Kidney epithelial cell (primary cell): Measurements from ENCODE around the gene MDN1.

DNA sequence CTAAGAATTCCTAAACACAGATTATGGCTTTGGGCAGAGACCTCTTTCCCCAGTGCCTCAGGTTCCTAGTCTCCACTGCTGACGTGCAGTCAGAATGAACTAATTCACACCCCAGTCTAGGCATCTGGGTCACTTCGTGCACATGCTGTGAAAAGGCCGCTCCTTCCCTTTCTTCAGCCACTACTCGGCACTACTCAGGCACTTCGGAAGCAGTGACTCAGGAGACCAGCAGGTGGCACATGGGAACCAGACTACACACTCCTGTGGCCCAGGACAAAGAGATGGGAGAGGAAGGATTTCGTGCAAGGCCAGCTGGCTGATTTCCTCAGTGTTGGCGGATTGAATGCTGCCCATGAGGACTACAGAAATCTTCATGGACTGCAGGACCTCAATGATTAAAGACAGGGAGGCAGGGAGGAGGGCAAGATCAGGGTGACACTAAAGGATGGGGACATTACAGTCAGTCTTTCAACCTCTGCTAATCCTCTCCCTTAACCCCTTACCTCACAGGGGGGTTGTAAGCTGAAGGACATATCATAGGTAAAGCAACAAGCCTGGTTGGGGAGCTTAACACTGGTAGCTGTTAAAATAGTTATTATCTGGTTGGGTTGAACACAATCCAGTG, 117.8 kb upstream of the SPACA1 start:
- RAMPAGE, long total RNA: no peak
- RRBS: no CpG with 5 or more reads among the region's 7 CpGs

GRCh38 chr6:88120376-88120792, 45.8 kb downstream of the CNR1 start:
- RAMPAGE, long total RNA: no peak
- RRBS: no CpG with 5 or more reads among the region's 4 CpGs

GRCh38 chr6:88612528-88613111, 350.8 kb downstream of the RNGTT start:
- RAMPAGE, long total RNA: no peak
- RRBS: no CpG with 5 or more reads among the region's 8 CpGs

DNA sequence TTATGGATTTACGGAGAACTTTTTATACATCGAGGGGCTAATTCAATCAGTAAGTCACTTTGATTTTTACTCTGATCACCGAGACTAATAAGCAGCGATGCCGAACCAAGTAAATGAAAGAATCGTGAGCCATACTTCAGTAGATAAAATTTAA, 647 bp upstream of the PNRC1 start:
- RAMPAGE, long total RNA: no peak
- RRBS: no CpG with 5 or more reads among the region's 6 CpGs

- RAMPAGE, long total RNA: no peak
- RRBS: no CpG with 5 or more reads among the region's 4 CpGs
These were observed 13.3 kb downstream of the PM20D2 start for GRCh38 chr6:89158994-89159672.

- RAMPAGE, long total RNA: no peak
- RRBS: no CpG with 5 or more reads among the region's 12 CpGs
These were observed 13.0 kb downstream of the GABRR1 start for GRCh38 chr6:89204052-89204641.

DNA sequence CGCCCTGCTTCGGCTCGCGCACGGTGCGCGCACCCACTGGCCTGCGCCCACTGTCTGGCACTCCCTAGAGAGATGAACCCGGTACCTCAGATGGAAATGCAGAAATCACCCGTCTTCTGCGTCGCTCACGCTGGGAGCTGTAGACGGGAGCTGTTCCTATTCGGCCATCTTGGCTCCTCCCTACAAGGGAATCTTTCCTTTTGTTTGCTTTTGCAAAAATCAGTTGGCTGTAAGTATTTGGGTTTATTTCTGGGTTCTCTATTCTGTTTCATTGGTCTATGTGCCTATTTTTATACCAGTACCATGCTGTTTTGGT, 13.9 kb upstream of the GABRR1 start:
- RAMPAGE, long total RNA: no peak
- RRBS: no CpG with 5 or more reads among the region's 15 CpGs

DNA sequence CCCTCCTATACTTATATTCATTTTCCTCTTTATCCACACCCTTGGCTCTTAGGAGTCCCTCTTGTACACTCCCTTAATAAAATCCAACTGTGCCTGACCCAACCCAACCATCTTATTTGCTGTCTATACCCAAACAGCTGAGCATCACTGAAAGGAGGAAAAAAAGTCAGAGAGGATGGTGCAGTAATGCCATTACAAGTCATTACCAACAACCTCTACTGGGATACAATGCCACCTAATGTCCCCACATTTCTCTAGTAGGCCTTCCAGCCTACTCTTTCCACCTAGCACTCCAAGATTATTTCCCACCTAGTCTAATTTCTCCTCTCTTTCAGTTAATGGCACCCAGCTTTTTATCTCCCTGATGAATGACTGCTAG, 8.1 kb downstream of the UBE2J1 start:
- RAMPAGE, long total RNA: no peak

DNA sequence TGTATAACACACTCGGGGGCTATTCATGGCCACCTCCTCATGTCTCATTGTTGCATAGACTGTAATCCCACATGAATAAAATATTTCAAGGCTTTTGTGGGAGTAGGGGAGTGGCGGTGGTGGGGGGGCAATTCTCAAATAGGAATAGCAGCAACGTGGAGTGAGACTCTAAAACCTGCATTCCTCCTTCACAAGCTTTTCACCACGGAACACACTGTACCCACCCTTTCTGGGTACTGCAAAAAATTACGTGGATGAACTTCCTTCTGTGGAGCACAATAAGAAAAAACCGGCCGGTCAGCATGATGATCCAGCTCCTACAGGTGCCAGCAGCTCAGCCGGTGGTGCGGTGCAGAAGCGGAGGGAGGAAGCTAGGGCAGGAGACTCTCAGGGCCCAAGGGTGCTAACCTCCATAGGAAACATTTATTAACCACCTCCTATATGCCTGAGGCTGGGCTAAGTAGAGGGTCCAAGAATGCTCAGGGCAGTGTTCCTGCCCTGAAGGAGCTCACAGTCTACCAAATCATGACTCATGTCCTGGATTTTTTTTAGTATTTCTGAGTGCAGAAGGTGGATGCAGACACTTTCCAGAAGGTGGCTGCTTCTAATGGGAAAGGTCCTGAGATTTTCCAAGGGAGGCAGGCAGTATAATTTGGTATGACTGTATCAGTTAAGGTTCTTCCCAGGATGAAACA, 1.1 kb upstream of the RRAGD start:
- RAMPAGE, long total RNA: no peak
- RRBS: no CpG with 5 or more reads among the region's 10 CpGs

DNA sequence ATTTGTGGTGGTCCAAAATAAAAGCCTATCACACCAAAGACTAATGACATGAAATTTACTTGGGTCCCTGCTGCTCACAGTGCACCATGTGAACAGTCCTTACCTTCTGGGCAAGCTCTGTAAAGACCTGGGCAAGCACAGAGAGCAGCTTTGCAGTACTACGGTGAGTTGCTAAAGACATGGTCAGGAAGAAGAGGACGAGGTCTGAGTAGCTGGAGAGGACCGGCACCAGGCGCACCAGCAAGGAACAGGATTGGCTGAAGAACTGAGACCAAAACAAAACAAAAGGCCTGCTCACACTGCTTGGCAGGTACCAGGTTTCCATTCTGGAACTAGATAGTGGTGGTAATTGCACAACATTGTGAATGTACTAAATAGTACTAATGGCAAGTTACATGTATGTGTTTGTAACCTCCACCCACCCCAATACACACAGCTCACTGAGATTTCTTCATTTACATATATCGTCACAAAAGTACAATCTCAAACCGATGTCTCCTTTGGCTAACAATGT, 32.3 kb upstream of the LYRM2 start:
- RAMPAGE, long total RNA: no peak
- RRBS: no CpG with 5 or more reads among the region's 6 CpGs

DNA sequence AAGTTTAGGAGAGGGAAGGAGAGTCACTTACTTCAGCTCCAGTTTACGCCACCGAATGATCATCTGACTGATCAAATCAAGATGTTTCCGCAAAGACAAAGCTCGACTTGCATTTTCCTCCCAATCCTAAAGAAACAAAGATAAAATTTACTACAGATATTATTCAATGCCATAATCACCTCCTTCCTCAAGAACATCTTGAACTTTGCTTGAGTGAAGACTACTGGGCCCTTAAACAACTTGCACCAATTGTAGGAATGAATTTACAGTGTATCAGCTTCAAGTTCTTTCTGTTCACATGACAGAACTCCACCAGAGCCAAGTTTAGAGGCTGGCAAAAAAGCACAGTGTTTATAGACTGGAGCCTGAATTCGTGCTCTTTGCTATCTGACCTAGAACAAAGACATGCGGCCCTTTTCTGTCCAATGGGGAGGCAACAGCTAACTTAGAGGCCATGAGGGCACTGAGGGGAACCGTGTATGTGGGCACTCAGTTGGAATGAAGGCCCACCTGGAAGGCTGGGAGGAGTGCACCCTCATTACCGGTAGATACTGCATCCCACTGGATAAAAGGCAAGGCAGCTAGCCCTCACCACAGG, 48.9 kb upstream of the LYRM2 start:
- RAMPAGE, long total RNA: no peak
- RRBS: no CpG with 5 or more reads among the region's 8 CpGs

DNA sequence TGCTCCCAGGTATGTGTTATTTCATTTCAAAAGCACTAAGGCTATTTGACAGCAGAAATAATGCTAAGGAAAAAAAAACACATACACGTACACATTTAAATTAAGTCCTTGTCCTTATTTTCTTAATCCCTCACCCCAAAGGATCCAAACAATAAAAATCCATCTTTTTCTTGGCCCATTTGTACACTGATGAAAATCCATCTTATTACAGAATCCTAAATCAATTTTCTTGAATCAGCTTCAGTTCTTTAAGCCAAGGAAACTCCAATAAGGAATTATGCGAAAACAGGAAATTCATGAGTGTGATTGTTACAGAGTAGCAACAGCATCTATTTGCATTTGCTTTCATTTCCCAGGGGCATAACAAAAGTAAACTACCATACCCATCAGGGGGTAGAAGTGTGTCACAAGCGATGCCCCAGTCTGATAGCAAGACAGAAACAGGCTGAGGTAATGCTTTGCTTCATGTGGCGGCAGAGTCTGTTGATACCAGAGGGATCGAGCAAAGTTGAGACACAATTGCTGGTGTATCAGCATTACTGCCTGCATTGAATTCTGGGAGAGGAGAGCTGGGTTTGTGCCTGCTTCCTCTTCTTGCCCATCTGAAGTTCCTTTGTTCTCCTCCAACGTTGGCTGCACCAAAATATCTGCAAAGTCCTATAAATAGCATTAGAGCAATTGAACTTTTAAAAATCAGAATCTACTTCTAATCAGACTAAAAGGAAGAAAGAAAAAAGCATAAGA, 51.1 kb upstream of the LYRM2 start:
- RAMPAGE, long total RNA: no peak
- RRBS: no CpG with 5 or more reads among the region's 6 CpGs

DNA sequence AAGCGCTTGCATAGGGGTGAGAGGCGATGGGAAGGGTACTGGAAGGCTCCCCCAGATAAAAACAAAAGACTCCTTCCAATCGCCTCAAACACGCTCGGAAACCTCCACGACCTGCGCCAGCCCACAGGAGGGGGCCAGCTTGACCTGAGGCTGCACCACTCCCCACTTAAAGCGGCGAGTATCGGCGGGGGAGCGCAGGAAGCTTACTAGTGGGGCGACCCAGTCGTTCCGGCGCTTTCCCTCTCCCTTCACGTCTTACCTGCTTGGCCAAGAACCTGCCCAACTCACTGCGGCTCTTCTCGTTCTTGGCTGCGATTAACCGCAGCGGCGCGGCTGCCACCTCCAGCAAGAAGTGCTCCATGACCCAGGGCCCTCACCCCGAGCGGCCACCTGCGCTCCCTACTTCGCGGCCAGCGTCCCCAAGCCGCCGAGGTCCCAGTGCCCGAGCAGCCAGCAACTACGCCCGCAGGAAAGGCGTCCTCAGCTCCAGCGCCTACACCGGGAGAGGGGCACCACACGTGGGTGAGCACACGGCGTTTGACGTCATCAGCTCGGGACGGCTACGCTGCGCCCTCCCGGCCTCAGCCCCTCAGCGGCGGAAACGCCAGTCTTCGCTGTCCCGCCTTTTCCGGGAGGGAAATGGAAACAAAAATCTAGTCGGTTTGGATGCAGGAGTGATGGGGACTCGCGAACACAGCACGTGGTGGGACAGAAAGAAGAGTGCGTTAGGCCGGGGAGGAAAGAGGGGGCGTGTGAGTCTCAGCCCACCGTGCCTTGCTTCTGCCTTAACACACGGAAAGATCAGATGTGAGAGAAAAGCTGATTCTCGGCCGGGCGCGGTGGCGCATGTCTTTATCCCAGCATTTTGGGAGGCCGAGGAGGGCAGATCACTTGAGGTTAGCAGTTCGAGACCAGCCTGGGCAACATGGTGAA, at the start of gene MDN1:
TSS of gene MDN1 (minus strand) at position 548 of the 933 bp plus-strand sequence.
- RAMPAGE, long total RNA: no peak
- RRBS: 1% methylated on average over 15 of the region's 69 CpGs

- RAMPAGE, long total RNA: no peak
- RRBS: no CpG with 5 or more reads among the region's 6 CpGs
These were observed 139.8 kb downstream of the BACH2 start for GRCh38 chr6:90156718-90157364.

DNA sequence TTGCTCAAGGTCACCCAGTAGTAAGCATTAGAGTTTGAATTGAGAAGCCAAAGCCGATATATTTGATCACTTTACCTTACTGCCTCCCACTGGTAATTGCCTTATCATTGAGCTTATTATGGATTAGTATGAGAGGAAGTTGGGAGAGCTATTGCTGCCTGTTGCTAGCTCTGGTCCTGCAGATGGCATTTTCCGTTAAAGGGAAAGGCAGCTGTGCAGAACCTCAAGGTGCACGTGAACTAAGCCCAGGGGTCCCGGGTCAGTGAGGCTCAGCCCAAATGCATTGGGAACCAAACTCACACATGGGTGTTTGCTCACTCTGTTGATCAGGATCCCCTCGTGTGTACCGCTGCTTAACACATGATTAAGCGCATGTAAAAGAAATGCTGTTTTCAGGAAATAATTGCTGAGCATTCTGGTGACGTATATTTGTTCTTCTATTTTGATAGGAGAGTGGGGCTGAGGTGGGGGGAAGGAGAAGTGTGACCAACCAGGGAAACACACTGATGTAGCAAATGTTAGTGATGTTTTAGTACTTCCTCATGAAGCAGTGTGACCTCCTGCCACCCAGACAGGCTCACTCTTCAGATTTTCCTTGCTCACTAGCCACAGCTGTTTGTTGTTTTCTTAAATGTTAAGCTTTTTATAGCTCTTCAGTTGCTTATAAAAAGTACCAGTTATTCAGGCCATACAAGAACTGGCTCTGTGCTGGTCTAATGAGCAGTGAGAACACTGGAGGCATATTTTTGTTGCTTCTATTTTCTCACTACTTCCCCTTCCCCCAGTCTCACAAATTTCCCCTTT, 79.0 kb upstream of the BACH2 start:
- RAMPAGE, long total RNA: no peak
- RRBS: no CpG with 5 or more reads among the region's 8 CpGs

DNA sequence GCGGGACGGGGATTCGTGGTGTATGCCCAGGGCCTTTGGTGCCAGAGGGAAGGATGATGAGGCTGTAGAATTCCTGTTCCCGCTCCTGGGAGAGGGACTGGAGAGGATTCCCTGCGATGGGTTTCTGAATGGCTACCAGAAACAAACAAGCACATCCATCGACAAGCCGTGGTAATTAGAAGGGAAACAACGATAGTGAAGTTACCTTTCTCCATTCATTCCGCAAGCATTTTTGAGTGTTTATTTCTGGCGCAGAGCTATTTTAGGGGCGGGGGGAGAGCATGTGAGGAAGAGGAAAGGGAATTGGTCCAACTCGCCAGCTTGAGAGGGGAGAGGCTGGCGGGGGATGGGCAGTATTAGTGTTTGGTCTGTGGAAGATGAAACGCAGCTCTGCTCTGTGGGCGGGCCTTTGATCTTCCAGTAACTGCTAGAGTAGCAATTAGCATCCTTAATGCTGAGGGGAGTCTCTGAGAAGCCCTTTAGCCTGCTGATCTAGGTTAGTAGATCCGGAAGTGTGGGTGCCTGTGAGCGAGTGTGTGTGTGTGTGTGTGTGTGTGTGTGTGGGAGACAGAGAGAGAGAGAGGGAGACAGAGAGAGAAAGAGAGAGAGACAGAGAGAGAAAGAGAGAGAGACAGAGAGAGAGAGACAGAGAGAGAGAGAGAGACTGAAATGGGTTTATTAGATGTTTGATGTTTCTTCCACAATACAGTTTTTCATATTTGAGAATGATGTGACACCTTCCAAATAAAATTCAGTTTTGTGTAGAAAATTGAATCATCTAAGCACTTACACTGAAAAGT, 117.2 kb upstream of the BACH2 start:
- RAMPAGE, long total RNA: no peak
- RRBS: no CpG with 5 or more reads among the region's 17 CpGs

DNA sequence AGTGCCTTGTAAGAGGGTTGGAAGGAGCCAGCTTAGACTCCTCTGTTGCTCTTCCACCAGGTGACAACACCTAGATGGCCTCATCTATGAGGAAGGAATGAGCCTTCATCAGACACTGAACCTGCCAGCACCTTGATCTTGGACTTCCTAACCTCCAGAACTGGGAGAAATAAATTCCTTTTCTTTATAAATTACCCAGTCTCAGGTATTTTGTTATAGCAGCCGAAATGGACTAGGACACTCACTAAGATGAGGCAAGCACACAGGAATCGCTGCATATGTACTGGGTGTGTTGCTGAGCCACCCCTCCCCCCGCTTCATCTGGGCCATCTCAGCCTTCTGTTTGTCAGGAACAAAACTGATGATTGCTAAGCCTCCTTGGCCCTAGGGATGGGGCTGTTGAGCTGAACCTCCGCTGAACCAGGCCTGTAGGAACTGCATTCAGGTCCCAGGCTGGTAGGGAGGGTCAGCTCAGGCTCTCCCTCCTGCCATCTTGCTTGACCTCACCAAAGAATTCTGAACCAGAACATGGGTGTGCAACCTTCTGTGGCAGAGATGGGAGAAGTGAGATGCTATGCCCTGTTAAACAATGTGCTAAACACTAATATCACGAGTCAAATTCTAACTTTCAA, 108.6 kb downstream of the MAP3K7 start:
- RAMPAGE, long total RNA: no peak
- RRBS: no CpG with 5 or more reads among the region's 5 CpGs

DNA sequence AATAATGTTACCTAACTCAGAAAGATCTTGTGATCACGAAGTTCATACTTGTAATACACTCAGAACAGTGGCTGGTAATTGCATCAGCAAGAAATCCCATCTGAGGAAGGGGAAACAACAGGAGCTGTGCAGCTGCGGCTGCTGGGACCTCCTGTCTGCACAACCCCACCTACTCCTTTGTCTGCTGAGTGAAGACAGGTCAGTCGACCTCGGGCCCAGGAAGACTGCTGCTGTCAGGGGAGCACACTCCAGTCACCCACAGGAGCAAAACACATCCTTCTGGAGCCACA, 90.3 kb downstream of the MAP3K7 start:
- RAMPAGE, long total RNA: no peak
- RRBS: no CpG with 5 or more reads among the region's 4 CpGs

DNA sequence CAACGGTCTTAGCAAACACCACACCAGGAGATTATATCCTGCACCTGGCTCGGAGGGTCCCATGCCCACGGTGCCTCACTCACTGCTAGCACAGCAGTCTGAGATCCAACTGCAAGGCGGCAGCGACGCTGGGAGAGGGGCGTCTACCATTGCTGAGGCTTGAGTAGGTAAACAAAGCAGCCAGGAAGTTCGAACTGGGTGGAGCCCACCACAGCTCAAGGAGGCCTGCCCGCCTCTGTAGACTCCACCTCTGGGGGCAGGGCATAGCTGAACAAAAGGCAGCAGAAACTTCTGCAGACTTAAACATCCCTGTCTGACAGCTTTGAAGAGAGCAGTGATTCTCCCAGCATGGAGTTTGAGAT, 24.5 kb downstream of the MAP3K7 start:
- RAMPAGE, long total RNA: no peak
- RRBS: no CpG with 5 or more reads among the region's 9 CpGs

- RAMPAGE, long total RNA: no peak
- RRBS: no CpG with 5 or more reads among the region's 2 CpGs
These were observed 872.0 kb downstream of the EPHA7 start for GRCh38 chr6:92547447-92547755.